Bronchus (tissue), 1 donor: ENCODE results near the gene EIF3A.

DNA sequence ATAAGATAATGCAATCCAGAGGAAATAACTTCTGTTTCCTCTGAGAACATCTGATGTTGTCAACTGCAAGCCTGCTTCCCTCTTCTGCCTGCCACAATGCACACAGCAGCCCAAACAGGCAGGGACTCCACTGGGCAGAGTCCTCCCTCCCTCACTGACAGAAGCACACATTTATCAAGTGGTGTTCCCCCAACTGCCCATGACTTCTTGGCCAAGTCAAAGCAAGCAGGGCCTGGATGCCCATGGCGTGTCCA lies 63.8 kb downstream of the GFRA1 start:
- PRO-cap: no peak

GRCh38 chr10:116627089-116627748 lies 36.5 kb downstream of the PNLIPRP1 start:
- PRO-cap: no peak

DNA sequence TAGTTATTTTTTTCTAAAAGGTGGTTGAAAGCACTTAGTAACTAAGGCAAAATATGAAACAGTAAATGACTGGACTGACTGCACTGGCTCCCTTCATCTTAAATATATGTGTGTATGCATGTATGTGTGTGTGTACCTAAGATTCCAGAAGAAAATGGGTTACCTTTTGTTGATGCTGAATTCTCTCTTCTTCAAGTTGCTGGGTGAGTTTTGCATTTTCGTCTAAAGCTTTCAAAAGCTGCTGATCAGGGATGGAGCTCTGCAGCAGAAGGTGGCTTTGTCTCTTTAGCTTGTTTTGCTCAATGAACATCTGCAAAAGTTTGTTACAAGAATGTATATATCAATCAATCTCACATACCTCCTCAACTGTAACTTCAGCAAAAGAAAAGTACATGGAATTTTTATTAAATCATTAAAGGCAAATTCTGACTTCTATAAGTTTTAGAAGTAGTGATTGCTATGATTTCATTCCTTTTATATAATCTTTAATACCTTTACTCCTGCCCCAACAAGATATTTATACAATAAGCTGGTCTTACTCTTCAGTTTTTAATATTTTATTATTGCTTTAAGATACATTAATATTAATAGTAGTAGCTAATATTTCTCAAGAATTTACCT lies 64.6 kb downstream of the SHTN1 start:
- PRO-cap: no peak

DNA sequence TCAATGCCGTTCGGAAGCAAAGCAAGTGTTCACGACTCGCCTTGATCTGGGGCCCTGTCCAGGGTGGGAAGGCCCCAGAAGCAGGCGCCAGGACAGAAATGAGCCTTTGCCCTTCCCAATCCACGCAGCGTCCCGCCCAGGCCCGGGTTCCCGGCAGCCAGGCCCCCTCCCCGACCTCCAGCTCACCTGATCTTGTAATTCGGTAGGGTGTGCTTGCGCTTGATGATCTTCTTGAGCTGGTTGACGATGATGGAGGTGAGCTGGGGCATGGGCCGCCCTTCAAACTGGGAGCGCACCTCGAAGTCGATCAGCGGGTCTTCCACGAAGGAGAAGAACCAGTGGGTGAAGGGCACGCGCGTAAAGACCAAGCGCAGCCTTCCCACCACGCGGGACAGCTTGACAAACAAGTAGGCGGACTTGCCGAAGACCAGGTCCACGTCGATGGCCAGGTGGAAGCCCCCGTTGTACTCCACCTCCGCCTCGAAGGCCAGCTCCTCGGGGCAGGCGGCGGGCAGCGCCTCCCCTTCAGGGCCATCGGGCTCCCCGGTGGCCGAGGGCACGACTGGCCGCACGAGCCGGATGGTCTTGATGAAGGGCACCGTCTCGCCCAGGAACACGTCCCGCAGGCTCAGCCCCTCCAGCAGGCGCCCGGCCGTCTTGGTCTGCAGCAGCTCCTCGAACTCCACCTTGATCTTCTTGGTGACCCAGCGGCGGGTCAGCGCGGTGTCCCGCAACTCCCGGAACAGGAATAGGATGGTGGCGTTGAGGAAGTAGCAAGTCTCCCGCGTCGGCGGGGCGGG lies 870 bp downstream of the PDZD8 start:
- PRO-cap: no peak

GRCh38 chr10:117442956-117443490 lies 67.8 kb upstream of the PDZD8 start:
- PRO-cap: no peak

GRCh38 chr10:117461793-117462206 lies 80.7 kb upstream of the EMX2 start:
- PRO-cap: no peak

DNA sequence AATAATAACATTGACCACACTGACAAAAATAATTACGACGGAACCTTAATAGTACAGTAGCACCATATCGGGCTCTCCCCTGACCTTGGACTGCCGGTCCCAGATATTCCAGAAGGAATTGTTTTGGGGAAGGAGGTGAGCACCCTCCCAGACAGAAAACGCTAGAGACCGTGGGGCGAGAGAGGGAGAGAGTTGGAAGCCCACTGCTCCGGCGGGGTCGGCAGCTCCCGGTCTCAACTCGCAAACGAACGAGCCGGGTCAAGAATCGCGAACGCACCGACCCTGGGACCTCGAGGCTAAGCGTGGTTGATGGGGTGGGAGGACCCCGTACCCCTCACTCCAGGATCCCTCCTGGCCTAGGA lies 913 bp upstream of the EMX2 start:
- PRO-cap: no peak

DNA sequence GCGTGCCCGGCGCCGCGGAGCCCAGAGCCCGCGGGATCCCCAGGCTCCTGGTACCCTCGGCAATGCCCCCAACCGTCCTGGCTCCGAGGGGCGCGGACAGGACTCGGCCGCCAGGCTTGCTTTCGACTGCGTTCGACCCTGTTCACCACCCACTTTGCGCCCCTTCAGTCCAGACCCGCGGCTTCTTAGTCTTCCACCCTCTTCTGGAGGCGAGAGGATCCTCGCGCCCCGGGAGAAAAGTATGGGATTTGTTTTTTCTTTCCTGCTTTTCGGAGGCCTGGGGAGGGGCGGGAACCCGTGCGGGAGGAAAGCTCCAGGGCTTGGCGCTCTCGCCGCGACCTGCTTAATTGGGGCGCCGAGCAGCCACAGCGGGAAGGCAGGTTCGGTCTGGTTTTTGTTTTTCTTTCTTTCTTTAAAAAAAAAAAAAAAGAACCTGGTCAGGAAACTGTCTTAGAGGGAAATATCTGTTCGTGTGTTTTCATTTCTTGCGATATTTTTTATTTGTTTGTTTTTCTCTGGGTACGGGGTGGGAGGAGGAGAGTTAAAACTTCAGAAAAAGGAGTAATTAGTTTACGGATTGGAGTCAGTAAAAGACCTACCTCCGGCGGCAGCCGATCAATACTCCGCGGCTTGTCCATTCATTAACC lies 1.5 kb downstream of the EMX2 start:
- PRO-cap: no peak

DNA sequence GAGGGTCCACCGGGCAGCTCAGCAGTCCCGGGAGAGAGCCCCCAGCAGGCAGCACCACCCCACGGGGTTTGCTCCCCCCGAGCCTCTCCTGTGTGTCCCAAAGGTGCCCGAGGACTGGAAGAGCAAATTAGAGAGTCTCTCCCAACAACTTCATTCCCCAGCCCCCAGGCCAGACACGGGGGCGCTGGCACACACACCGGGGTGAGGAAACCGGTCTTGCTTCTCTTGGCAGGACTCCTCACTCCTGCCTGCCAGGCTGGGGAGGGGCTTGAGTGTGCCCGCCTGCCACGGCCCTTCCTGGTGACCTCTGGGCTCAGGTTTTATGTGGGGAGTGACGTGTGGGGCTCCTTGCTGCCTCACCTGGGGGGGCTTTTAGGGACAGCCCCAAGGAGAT lies 142.4 kb downstream of the EMX2 start:
- PRO-cap: no peak

GRCh38 chr10:118057079-118057619 lies 10.4 kb upstream of the RAB11FIP2 start:
- PRO-cap: no peak

DNA sequence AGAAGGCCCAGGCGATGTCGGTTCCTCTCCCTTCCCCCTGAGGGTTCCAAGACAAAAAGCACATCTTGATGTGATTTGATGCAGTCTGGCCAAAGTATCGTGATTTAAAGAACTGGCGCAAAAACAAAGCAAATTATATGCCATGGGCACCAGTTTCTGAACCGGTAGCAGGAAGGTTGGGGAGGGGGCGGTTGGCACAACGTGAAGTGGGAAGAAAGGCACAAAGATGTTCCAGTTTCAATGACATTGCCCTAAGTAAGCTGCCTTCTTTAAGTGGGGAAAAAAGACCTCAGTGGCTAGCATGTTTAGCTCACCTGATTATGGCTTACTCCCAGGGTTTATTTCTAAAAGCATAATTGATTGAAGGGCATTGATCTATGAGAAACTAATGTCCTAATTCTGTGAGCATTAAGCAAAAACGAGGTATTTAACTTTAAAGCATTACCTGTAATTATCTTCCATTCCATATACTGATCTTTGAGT lies 72.6 kb downstream of the FAM204A start:
- PRO-cap: no peak

DNA sequence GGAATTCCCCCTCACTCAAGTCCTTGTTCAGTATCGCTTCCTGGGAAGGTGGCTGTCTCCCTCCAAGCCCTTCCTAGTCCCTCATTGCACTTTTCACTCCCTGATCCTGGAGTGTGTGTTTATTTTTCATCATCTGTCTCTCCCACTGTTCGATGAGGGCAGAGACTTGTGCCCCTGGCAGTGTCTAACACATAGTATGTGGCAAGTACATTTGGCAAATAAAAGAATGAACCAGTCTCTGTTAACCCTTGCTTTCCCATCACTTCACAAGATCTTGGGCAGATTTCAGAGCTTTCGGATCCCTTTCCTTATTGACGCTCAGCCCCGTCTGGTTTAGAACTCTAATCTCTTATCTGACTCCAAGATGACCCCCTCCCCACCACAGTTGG lies 24.0 kb upstream of the CACUL1 start:
- PRO-cap: no peak

DNA sequence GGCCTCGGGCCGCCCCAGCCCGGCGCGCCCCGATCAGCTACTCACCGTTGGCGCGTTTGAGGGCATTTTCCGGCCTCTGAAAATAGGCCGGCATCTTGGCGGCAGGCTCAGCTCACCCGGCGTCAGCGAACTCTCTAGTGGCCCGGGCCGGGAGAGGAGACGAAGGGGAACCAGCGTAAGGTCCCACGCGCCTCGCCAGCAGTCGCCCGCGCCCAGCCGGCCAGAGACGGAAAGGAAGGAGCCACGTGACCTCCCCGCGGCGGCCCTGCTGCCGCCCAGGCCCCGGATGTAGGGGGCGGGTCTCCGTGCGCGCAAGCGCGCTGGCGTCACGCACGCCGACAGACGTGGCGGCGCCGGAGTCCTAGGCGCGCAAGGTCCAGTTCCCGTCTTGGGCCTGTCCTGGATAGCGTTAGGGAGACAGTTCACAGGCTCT lies at the start of gene EIF3A:
Gene EIF3A, minus strand, starts transcription at position 235 of the 433 bp plus-strand sequence.
- PRO-cap: bidirectional peak, plus-strand start at position 341 of the sequence, minus-strand start at position 228 of the sequence

- PRO-cap: bidirectional peak, plus-strand start at chr10:119271238, minus-strand start at chr10:119271108
These were observed 64.1 kb downstream of the GRK5 start for GRCh38 chr10:119271045-119272200.

GRCh38 chr10:119283260-119284386 lies 76.3 kb downstream of the GRK5 start:
- PRO-cap: no peak

DNA sequence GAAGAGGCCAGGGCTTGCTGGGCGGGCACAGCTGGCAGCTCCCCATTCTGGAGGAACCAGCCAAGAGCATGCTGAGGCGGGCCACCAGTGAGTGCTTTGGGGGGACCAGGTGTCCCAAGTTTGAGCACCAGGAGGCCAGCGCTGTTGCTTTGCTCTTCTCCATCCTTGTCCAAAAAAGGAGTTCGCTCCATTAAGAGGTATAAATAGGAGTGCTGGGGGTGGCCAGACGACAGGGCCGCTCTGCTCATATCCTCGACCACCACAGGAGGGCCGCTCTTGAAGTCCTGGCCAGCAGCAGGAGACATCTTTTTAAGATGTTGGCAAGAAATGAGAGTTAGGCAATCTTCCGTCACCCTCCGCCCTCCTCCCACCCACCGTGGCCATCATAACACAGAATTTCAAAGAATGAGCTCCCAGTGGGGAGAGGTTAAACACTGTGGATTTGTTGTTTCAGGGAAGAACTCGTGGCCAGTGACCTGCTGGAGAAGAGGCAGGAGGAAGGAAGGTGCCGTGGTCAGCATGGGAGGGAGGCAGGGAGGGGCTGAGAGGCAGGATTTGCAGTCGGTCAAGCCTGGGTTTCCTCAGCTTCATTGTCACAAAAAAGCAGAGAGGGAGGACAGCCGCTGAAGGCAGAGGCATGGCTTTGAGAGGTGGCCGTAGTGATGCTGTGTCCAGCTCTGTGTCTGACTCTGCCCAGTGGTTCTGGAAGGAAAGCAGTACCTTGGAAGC lies 141.5 kb downstream of the GRK5 start:
- PRO-cap: no peak

GRCh38 chr10:119452388-119453010 lies 90.0 kb downstream of the RGS10 start:
- PRO-cap: no peak

DNA sequence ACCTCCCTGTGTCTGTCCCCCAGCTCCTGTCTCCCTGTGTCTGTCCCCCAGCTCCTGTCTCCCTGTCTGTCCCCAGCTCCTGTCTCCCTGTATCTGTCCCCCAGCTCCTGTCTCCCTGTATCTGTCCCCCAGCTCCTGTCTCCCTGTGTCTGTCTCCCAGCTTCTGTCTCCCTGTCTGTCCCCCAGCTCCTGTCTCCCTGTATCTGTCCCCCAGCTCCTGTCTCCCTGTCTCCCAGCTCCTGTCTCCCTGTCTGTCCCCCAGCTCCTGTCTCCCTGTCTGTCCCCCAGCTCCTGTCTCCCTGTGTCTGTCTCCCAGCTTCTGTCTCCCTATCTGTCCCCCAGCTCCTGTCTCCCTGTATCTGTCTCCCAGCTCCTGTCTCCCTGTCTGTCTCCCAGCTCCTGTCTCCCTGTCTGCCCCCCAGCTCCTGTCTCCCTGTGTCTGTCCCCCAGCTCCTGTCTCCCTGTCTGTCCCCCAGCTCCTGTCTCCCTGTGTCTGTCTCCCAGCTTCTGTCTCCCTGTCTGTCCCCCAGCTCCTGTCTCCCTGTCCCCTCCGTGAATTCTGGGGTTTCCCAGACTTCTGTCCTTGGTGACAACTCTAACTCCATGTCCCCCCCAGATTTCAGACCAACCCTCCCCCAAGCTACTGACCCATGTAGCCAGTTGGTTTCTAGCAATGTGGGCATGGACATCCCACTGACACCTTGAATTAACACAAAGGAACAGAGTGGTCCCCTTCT lies 23.1 kb downstream of the RGS10 start:
- PRO-cap: no peak

DNA sequence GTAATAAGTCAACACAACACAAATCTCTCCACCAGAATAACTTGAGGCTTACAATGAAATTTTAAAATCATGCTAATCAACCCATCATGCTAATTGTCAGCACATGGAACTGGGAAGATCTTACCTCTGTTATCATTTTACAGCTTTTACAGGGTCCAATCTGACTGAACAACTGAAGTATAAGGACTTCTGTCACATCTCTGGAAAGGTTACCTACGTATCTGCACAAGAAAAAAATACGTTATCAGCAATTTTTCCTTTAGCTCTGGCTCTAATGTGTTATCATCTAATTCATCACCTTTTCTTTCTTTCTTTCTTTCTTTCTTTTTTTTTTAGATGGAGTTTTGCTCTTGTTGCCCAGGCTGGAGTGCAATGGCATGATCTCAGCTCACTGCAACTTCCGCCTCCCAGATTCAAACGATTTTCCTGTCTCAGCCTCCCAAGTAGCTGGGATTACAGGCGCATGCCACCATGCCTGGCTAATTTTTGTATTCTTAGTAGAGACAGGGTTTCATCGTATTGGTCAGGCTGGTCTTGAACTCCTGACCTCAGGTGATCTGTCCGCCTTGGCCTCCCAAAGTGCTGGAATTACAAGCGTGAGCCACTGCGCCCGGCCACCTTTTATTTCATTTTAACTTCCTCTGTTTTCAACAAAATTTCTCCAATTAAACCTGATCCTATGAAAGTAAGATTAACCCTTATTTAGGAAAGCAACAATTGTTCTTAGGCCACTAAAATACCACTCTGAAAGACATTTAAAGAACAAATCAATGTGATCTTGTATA lies 8.5 kb downstream of the TIAL1 start:
- PRO-cap: no peak

DNA sequence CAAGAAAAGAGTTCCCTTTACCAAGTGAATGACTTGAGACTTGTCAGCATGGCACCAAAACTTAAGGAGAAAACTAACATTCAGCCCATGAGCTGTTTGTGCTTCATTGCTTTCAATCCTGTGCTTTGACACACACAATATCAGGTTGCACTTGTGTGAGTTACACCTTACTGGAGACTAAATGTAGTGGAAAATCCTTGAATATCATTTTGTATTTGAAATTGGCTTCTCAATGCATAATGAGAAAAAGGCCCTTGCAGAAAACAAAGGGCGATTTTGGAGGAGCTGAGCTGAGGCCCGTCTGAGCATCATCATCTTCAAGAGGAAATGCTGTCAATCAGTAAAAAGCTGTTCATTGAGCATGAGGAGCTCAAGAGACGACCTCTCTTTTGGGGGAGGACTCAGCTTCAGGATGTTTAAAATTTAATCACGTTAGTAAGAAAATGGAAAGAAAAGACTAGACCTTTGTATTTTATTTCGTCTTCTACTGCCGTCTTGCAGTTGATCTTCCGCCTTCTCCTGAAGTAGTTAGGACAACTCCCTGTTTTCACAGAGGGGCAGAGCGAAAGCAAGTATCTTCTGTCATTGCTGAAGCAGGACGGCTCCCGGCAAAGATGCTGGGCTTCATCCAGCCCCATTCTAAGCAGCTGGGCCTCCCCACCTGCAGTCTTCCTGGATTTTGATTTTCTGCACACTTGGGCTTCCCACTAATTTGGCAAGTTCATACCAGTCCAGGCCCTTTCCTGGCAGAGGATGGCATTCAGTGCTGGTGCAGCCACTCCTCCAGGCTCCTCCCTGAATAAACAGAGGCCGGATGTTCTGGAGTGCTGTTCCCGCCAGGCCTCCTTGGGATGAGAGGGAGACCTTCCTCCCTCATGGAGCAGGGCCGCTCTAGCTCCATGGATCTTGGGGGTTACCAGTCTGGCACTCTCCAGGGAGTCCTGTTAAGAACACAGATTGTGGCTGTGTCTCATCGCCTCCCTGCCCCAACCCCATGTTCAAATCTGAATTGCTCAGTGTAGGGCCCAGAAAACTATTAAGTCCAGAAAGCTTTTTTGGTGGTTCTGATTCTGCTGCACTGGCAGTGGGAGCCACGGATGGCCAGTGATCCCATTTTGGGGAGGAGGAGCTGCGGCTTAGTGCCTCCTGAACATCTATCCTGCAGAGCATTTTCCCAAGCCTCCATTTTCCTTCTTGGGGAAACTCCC lies 3.2 kb downstream of the BAG3 start:
- PRO-cap: bidirectional peak, plus-strand start at position 849 of the sequence, minus-strand start at position 674 of the sequence